SK-N-DZ (cell line): ENCODE measurements around a stretch of chr9.

RAMPAGE:
- cytosol, long total RNA: no peak
- nucleus, long total RNA: no peak
These were observed 15.8 kb downstream of the LURAP1L start for GRCh38 chr9:12790274-12791353.

GRCh38 chr9:13121555-13122284 lies 157.8 kb downstream of the MPDZ start:
RAMPAGE:
- cytosol, long total RNA: no peak
- nucleus, long total RNA: no peak

DNA sequence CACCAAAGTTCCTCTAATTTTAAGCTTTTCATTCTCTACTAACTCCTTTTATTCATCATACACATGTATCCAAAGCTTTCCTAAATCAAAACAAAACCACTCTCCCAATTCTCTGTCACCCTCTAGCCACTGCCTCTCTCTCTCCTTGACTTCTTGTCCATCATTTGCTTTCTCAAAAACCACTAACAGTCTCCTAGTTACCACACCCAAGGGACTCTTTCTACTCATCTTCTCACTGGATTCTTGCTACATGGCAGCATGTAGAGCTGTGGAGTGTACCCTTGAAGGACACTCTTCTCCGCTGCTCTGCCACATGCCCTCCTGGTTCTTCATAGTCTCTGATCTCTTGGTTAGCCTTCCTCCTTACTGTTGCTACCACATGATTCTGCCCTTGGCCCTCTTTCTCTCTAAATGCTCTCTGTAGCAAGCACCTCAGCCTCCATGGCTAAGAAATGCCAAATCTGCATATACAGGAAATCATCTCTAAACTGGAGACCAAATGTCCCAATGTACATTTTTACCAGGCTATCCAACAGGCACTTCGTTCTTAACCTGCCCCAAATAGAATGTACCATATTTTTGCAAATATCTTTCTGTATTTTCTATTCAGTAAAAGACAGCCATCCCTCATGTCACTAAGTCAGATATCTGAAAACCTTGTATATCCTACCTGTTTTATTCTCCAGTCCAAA lies 144.8 kb downstream of the MPDZ start:
RAMPAGE:
- cytosol, long total RNA: no peak
- nucleus, long total RNA: no peak

RAMPAGE:
- cytosol, long total RNA: no peak
- nucleus, long total RNA: no peak
These were observed 95.8 kb downstream of the NFIB start for GRCh38 chr9:14218014-14218735.

RAMPAGE:
- cytosol, long total RNA: no peak
- nucleus, long total RNA: no peak
These were observed 57.4 kb downstream of the NFIB start for GRCh38 chr9:14256519-14256960.

DNA sequence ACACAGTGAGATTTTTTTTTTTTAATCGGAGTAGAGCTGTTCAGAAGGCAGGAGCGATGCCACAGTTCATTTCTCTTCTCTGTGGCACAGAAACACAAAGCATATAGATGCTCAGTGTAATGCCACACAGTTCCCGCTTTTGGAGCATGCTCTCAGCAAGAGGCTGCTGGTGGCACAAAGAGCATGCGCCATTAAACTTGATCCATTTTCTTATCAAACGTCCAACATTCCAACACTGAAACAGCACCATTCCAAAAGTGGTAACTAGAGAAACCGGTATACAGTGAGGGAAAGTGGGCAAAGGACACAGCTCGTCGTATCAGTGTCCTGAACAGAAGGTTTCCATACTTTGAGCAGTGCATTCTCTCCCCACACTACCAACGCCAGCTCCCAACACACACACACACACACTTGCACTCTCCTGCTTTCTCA lies 6.0 kb downstream of the NFIB start:
RAMPAGE:
- cytosol, long total RNA: no peak
- nucleus, long total RNA: no peak

DNA sequence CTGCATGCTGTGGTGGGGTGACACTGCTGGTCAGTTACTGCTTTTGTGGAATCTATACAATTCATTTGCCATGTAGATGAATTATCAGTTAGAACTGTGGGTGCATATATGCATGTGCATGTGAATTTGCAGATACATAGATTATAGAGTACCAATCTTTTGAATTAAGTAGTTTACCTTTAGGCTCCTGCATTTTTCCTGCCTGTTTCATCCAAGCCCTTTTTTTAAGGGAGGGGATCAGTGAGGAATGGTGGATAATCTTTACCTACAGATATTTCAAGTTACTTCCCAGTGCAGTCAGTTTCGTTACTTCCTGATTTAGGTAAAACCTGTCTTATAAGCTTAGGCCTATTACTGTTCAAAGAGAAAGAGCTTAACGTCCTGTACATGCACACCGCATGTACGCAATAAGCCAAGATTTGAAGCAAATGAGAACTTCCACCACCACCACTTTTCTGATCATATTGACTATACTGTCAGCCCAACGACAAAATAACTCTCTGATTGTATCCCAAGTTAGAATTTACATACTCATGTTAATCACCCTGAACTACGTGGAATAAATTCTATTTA lies 5.3 kb downstream of the NFIB start:
RAMPAGE:
- cytosol, long total RNA: no peak
- nucleus, long total RNA: no peak

GRCh38 chr9:14314855-14315881 lies 1.2 kb upstream of the NFIB start:
RAMPAGE:
- cytosol, long total RNA: no peak
- nucleus, long total RNA: no peak

DNA sequence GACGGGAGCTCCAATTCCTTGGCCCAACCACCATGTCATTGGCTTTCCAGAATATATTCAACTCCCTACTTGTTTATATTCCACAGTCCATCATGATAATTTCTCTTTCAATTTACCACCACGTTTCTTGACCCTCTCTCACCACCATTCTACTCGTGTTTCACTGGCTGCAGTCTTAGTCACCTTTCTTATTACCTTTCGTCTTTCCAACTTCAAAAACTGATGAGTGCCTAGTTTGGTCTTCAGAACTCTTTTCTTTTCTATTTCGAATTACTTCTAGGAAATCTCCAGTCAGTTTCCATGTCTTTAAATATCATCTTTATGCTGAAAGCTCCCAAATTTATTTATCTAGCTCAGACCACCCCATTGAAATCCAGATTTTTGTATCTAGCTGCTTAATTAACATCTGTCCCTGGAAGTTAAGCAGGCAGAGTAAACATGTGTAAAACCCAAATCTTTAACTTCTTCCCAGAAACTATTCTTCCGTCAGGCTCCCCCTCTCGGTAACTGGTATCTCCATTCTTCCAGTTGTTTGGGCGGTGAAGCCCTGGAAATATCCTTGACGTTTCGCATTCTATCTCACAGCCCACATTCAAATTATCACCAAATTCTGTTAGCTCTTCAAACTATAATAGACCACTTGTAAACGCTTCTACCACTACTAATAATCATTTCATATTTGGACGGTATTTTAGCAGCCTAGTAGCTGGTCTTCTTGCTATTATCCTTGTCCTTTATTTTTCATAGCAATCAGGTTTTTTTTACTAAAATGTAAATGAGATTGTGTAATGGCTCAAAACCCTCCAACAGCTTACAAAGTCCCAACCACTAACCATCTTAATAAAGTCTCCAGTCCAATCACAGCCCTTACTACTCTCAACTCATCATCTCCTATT lies 45.4 kb downstream of the ZDHHC21 start:
RAMPAGE:
- cytosol, long total RNA: no peak
- nucleus, long total RNA: no peak

DNA sequence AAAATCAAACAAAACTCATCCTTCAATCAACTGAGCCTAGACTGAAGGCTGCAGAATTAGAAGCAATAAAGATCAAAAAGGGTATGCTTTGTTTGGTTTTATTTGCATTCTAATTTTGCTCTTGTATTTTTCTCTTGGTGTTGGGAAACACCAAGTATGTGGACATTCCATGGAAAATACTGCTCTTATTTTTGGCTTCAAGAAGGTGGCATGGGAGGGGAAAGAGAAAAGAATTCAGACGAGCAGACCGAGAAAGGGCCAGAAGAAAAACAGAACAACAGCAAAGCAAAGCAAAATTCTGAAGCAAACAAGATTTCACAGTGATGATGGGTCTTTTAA lies 27.0 kb downstream of the FREM1 start:
RAMPAGE:
- cytosol, long total RNA: no peak
- nucleus, long total RNA: no peak

DNA sequence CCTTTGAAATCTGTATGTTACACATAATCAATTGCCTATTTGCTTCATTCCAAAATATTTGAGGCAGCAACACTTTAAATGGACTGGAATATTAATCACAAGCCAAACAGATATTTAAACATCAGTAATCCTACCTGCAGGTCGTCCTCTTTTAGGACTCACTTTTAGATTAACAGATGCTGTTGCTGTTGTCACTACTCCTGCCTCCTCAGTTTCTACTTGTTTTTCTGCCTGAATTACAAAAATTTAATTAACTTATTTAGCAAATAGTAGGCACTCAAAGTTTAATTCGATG lies 31.4 kb downstream of the PSIP1 start:
RAMPAGE:
- cytosol, long total RNA: no peak
- nucleus, long total RNA: no peak

RAMPAGE:
- cytosol, long total RNA: start-site peak on the plus strand at chr9:15511281-15511352, 6 and 5 reads in 2 replicates
- nucleus, long total RNA: no peak
These were observed 346 bp upstream of the PSIP1 start for GRCh38 chr9:15511188-15511443.

RAMPAGE:
- cytosol, long total RNA: no peak
- nucleus, long total RNA: no peak
These were observed 3.0 kb upstream of the PSIP1 start for GRCh38 chr9:15513854-15514097.

DNA sequence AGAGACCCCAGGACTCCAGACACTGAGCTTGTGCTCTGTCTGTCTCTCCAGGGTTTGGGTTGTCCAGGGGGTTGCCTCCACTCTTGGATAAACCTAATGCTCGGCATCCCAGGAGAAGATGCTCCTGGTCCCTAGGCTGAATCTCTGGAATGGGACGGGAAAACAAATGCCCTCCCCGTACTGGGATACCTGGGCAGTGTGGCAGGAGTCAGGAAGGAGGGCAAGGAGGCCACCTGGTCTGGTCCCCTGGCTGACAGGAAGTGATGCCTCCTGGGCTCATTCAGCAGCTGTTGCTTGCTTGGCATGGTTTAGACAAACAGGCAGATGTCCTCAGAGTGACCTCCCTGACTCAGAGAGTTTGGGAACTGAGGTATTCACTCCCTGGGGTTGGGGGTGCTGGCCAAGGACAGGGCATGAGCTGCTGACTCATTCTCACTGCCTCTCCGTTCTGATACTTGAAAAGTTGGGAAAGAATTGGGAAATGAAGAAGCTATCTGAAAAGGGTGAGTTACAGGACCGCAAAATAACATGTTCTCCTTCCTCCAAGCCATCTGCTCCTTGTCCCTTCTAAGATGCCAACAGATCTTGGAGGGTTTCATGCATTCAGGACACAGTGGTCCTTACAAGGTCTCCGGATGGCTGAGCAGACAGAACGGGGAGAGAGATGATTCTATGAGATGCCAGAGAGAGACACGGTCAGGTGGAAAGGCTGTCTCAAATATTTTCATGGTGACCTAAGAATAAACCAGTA lies 534.6 kb downstream of the BNC2 start:
RAMPAGE:
- cytosol, long total RNA: no peak
- nucleus, long total RNA: no peak

DNA sequence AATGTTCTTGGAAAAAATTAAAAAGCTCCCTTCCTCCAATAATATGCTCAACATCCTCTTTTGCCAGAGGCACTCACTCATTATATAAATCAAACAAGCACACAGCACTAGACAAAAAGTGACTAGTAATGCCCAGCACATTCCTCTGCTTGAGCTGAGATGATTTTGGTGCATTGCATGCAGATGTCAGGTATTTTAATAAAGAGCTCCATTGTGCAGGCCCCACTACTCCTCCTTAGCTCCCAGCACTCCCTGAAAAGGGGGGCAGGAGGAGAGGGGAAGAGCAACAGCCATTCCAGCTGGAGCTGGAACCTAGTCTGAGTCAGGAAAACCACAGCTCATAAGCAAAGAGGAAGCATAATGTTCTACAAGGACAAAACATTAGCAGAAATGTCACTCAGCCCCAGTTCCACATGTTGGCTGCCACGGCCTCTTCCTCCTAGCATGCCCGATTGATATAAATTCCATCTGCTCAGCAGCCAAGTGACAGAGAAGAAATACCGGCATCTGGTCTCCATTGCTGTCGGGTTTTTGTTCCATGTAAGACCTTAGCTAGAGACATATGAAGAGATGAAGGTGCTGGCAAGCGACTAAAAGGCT lies 348.5 kb downstream of the BNC2 start:
RAMPAGE:
- cytosol, long total RNA: no peak
- nucleus, long total RNA: no peak

GRCh38 chr9:16726569-16727546 lies 143.6 kb downstream of the BNC2 start:
RAMPAGE:
- cytosol, long total RNA: no peak
- nucleus, long total RNA: no peak

GRCh38 chr9:16824421-16825165 lies 45.9 kb downstream of the BNC2 start:
RAMPAGE:
- cytosol, long total RNA: no peak
- nucleus, long total RNA: no peak

DNA sequence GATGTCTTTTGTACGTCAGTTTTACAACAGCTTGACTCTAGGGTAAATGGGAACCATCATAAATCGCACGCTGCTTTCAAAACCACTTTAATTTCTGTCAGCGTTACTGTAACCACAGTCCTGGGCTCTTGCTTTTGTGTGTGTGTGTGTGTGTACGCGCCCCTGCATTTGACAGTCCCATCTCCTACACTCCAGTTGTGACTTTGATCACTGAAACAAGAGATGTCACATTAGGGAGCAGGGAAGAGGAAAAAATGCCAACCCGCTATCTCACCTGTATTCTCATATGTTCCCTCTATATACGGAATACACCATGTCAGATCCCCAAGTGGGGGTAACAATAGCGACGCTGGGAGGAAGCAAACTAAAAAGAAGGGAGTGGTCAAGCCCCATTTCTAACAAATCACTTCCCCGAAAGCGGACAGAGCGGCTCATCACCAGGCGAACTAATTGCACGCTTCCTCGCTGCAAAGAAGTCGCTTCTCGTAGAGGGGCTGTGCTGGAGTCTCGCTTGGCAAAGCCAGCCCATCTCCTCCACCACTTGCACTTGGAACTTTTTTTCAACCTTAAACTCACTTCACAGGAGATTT lies 1.1 kb downstream of the BNC2 start:
RAMPAGE:
- cytosol, long total RNA: no peak
- nucleus, long total RNA: no peak

DNA sequence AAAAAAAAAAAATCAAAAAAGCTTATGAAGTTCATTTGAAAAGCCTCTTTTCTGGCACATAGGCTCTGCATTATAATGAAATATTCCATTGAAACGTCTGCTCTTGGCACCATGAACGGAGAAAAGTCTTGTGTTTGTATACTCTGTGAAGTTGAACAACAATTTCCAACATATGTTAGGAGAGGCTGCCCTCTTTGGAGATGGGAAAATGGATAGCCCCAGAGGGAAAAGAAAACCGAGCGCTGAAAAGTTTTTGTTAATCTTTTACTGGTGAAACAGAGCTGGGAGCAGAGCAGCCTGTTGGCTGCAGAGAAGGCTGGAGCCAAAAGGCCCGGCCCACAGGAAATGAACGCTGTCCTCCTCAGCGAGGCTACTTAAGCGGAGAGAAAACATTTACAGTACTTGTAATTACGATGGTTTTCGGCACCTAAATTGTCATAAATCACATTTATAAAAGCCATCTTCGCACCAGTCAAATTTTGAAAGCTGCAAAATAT lies 129.8 kb upstream of the CNTLN start:
RAMPAGE:
- cytosol, long total RNA: no peak
- nucleus, long total RNA: no peak

DNA sequence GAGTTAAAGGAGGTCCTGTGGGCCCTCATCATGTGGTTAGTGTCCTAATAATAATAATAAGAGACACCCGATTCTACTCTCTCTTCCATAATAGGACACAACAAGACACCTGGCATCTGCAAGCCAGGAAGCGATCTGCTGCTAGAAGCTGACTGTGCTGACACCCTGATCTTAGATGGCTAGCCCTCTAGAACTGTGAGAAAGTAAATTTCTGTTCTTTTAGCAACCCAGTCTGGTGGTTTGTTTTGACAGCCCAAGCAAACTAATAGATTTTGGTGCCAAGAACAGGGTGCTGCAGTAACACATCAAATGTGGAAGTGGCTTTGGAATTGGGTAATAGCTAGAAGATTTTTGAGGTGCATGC lies 153.6 kb upstream of the SH3GL2 start:
RAMPAGE:
- cytosol, long total RNA: no peak
- nucleus, long total RNA: no peak